Left colon (tissue), 1 donor: ENCODE measurements around a stretch of chr11.

DNA sequence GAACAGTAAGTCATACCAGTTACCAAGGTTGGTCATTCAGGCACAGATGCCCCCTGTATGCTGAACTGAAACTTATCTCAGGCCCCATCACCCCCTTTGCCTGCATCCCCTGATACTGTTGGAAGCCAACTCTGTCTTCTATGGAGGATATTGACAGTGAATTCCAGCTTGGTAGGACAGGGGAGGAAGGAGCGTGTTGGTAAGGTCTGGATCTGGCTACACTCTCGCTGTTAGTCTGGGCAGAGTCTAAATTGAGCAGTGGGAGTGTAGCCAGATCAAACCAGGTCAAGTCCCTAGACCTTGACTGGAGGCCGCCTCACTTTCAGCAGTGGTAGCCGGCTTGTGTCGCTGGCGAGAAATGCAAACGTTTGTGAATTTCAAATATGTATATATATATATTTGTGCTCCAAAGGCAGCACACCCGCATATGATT lies 26.8 kb downstream of the DHCR7 start:
- PRO-cap, result no peak

- PRO-cap, result unidirectional peak, plus-strand start at chr11:71452077
Measured at GRCh38 chr11:71451835-71452136, 1.2 kb upstream of the NADSYN1 start.

DNA sequence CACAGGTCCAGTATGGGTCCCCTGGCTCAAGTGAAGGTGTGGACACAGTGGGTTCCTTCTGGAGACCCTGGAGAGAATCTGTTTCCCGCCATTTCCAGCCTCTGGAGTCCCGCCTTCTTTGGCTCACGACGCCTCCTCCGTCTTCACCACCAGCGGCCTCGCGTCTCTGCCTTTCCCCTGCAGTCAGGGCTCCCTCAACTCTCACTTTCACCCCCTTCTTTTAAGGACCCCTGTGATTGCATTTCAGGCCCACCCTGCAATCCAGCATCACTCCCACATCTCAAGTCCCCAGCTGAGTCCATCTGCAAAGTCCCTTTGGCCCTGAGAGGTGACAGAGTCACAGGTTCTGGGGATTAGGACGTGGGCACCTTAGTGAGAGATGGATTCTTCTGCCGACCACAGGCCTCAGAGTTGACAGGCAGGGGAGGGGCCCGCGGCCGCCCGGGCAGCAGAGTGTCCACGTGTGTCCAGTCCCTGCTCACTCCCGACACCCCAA lies 37.0 kb upstream of the KRTAP5-7 start:
- PRO-cap, result unidirectional peak, plus-strand start at position 411 of the sequence

- PRO-cap, result no peak
Measured at GRCh38 chr11:71893856-71894577, 15.8 kb downstream of the DEFB131B start.

GRCh38 chr11:71903378-71903843 lies 25.0 kb downstream of the XNDC1N start:
- PRO-cap, result no peak

DNA sequence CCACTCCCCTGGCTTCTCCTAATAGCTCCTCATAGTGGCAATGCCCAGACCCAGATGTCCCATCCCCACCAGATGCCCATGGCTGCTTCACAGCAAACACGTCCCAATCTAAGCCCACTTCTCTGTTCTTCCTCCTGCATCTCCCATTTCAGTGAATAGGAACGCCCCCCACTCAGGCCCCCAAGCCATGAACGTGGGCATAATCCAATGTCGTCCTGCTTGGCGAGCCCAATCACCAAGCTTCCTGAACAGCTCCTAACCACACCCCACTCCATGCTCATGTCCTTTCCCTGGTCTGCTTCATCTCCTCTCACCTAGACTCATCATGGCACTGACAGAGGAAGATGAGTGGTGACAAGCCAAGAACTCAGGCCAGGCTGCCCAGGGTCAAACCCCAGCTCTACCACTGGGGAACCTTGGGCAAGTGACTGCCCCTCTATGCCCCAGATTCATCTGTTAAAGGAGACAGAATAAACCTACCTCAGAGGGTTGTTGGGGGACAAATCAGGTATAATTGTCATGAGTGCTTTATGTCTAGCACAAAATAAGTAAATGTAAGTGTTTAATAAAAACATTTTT lies 9.0 kb downstream of the IL18BP start:
- PRO-cap, result no peak

DNA sequence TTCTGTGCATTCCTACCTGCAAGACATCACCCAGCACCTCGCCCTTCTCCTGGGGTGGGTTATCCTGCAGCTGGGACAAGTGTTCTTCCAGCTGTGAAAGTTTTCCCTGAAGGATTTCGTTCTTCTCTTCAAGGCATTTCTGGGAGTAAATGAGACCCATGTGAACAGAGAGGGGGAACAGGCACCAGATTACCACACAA lies 17.6 kb downstream of the IL18BP start:
- PRO-cap, result no peak

- PRO-cap, result no peak
Measured at GRCh38 chr11:72238346-72239378, 5.3 kb downstream of the PHOX2A start.

DNA sequence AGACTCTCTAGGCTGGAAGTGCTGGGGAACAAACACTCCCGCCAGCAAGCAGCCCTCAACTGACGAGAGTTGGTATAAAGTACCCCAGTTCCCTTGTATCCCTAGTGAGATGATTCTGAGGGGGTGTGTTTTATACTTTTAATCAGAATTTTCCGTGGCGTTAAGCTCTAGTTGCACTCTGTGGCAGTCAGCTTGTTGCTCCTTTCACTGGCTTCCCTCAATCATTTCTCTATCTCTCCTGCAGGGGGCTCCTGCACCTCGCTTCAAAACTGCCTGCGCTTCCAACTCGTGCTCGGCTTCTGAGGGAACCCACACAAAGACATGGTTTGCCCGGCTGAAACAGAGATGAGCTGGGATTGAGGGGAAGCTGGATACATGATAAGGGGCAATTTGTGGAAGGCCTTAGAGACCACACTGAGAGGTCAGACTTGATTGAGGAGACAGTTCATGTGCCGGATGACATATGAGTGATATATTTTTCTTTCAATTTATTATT lies 36.9 kb upstream of the CLPB start:
- PRO-cap, result no peak

DNA sequence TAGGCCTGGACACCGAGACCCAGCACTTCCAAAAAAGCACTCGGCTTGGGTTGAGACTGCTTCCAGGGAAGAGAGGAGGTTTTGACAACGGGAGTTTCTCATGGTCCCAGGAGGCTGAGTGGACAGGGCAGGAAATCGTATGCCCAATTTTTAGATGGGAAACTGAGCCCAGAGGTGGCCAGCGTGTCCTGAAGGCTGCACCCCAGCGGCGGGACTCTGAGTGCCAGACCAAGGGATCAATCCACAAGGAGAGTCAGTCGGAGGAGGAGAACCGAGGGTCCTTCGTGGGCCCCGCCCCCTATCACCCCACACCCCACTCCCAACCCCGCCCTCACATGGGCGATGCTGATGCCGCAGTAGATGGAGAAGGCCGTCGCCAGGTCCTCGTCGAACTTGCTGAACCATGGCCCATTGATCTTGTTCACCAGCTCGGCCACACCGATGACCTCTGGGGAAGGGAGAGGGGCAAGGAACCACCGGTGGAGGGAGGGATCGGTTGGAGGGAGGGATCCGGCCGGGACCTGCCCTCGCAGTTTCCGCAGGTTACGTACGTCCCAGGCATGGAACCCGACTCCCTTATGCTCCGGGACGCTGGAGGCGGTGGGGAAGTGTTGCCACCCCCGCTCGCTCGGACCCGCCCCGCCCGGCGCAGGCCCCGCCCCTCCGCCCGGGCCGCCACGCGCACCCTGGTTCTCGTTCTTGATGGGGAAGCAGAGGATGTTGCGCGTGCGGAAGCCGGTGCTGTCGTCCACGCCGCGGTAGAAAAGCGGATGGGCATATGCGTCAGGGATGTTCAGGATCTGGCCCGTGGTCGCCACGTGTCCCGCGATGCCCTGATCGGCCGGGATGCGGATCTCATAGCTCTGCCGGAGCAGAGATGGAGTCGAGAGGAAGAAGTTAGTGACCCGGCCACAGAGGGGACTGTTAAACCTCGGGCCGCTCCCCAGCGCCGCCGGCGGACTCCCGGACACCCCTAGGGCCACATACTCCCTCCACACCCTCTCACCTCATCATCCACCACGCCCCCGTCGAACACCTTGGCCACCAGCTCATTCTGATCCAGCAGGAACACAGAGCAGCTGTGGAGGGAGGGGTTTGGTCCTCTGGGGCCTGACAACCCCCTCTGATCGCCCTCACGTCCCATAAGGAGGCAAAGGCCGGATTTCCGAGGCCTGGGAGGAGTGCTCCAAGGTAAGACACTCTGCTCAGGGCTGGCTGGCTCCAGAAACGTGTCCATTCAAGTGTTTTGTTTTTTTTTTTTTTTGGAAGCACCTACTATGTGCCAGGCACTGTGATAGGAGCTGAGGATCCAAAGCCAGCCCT lies 89.9 kb downstream of the PDE2A start:
- PRO-cap, result no peak

- PRO-cap, result no peak
Measured at GRCh38 chr11:72775934-72776797, 17.7 kb downstream of the STARD10 start.

GRCh38 chr11:72785754-72786275 lies 8.0 kb downstream of the STARD10 start:
- PRO-cap, result bidirectional peak, plus-strand start at chr11:72786059, minus-strand start at chr11:72785994

DNA sequence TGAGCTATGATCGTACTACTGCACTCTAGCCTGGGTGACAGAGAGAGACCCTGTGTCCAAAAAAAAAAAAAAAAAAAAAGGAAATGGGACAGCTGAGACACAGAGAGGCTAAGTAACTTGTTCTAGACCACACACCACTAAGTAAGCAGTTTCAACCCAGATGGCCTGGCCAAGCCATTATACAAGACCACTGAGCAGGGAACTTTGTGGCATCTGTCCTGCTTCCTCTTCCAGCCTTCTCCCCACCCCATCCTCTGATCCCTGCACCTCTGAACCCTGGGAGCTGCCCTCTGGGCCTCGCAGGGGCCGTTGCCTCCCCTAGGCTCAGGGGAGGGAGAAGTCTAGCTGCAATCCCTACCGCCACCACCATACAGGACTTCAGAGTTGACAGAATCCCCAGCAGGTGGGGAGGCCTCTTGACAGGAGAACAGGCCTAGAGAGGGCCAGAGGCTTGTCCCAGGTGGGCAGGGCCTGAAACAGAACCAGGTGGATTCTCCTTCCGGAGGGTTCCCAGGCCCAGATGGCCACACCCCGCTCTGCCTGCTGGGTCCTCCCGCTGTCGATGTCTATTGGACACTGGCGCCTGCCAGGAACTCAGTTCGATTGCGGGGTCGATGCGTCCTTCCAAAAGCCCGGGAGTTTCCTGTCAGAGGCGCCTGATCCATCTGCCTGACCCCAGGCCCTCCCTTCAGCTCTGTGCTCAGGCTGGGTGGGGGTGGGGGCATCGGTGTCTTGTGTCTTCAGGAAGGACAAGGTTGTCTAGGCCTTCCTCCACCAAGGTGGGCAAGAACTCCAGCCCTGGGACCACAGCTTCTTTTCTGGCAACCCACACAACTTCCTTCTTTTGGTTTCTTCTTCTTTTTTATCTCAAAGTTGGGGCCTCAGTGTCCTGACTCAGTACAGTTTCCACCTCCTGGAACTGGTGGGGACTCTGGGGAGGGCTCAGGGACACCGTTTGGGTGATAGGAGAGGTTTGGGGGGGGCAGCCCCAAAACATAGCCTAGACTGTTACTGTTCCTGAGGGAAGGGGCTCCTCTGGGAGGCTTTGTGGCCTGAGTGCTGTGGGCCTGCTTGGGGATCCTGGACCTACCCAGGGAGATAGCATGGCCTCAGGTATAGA lies 6.5 kb downstream of the STARD10 start:
- PRO-cap, result bidirectional peak, plus-strand start at position 649 of the sequence, minus-strand start at position 256 of the sequence

- PRO-cap, result no peak
Measured at GRCh38 chr11:72789640-72790254, 4.1 kb downstream of the STARD10 start.

- PRO-cap, result no peak
Measured at GRCh38 chr11:72912952-72913626, 98.9 kb downstream of the ATG16L2 start.

DNA sequence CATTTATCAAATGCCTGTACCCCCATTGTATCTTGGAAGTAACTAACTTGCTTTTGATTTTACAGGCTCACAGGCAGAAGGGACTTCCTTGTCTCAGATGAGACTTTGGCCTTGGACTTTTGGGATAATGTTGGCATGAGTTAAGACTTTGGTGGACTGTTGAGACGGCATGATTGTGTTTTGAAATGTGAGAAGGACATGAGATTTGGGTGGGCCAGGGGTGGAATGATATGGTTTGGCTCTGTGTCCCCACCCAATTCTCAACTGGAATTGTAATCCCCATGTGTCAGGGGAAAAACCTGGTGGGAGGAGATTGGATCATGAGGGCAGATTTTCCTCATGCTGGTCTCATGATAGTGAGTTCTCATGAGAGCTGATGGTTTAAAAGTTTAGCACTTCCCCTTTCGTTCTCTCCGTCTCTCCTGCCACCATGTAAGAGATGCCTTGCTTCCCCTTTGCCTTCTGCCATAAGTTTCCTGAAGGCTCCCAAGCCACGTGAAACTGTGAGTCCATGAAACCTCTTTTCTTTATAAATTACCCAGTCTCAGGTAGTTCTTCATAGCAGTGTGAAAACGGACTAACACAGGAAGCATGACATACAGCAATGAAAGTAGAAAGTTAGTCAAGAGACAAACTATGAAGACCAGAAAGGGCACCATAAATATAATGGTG lies 113.5 kb downstream of the FCHSD2 start:
- PRO-cap, result no peak

GRCh38 chr11:73139719-73140154 lies 2.4 kb downstream of the FCHSD2 start:
- PRO-cap, result no peak

DNA sequence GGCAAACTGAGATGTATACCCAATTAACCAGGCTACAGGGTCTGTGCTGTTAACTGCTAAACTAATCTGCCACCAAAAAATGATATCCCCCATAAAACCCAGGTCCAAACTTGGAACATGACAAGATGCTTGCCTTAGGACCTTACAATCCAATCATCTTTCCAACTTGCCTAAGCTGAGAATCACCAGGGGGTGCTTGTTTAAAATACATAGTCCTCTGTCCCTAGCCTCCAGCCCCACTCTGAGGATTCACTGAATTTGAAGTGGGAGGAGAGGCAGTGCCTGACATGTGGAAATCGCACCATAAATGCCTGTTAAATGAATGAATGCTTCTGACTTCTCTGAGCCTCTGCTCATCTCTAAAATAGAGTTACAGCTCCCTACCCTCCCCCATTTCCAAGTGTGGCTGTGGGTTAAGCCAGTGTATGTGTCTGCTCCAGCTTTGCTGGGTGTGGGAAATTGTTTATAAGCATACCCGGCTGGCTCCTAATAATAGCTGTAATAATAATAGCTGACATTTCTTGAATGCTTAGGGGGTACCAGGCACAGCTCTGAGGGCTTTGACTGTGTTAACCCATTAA lies 6.8 kb upstream of the FCHSD2 start:
- PRO-cap, result no peak

- PRO-cap, result no peak
Measured at GRCh38 chr11:73182710-73183241, 35.3 kb upstream of the P2RY2 start.

- PRO-cap, result no peak
Measured at GRCh38 chr11:73292538-73293011, 15.5 kb upstream of the ARHGEF17 start.